Measurements from ENCODE around the genes TXNDC5, TFAP2A and SMIM13.

GRCh38 chr6:7628628-7628849 is 38.5 kb downstream of the SNRNP48 start:
- PRO-cap: no peak
- RAMPAGE, long total RNA, 4 experiments: no peak in any of the 4 experiments

GRCh38 chr6:7881220-7882211 is 29.1 kb downstream of the TXNDC5 start:
- PRO-cap: no peak
- RAMPAGE, long total RNA, 4 experiments: no peak in any of the 4 experiments

- PRO-cap: no peak
- RAMPAGE, long total RNA, 4 experiments: no peak in any of the 4 experiments
Observed at GRCh38 chr6:7888630-7889190, 21.9 kb downstream of the TXNDC5 start.

DNA sequence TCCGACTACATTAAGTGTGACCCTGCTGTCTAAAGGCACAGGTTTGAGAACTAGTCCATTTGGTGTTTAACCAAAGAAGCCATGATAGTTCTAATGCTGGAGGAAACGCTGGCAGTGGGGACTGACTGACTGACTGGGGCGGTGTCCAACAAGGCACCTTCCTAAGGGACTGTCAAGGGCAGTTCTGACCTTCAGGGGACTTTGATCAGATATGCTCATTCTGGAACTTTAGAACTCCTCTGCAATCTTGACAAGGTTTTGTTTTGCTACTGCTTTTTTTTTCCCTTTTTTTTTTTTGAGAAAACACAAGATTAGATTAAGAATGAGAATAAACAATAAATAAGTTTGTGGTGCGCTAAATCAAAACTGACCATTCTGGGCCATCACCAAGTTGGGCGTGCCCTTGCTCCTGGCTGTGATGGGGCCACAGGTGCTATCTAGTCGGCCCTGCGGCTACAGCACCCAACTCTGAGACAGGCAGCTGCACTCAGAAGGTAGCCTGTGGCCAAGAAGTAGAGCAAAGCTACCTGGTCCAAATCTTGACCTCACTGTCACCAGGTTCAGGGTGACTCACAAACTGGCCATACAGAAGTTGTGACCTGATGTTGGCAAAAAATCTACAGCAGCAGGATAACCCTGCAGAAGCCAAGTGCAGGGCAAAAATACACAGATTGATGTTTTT is 3.6 kb downstream of the TXNDC5 start:
- PRO-cap: no peak
- RAMPAGE, long total RNA, 4 experiments: no peak in any of the 4 experiments

GRCh38 chr6:7910297-7911357 is at the start of gene TXNDC5:
Gene TXNDC5 (minus strand): TSS chr6:7910788.
- PRO-cap: bidirectional peak, plus-strand start at chr6:7910933, minus-strand start at chr6:7910788
- RAMPAGE, long total RNA, 4 experiments: no peak in any of the 4 experiments

- PRO-cap: no peak
- RAMPAGE, long total RNA, 4 experiments: no peak in any of the 4 experiments
Observed at GRCh38 chr6:8157634-8158287, 55.4 kb upstream of the EEF1E1 start.

- PRO-cap: no peak
- RAMPAGE, long total RNA, 4 experiments: no peak in any of the 4 experiments
Observed at GRCh38 chr6:8165118-8165317, 62.7 kb upstream of the EEF1E1 start.

DNA sequence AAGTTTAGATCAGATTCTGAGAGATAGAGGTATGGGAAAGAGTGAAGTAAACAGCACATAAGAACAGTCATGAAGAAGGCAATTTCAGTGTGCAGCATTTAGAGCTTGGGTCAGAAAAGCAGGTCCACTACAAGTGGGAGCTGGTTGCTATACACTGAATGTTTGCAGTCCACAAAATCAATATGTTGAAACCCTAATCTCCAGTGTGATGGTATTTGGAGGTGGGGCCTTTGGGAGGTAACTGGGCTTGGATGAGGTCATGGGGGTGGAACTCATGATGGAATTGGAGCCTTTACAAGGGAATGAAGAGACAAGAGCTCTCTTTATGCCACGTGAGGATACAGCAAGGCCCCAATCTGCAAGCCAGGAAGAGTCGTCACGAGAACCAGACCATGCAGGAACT is 216.6 kb upstream of the SLC35B3 start:
- PRO-cap: no peak
- RAMPAGE, long total RNA, 4 experiments: no peak in any of the 4 experiments

GRCh38 chr6:9385474-9385673 is 950.0 kb upstream of the SLC35B3 start:
- PRO-cap: unidirectional peak, minus-strand start at chr6:9385524
- RAMPAGE, long total RNA, 4 experiments: no peak in any of the 4 experiments

GRCh38 chr6:10382921-10383970 is 31.6 kb downstream of the TFAP2A start:
- PRO-cap: bidirectional peak, plus-strand start at chr6:10383638, minus-strand start at chr6:10383531
- RAMPAGE, long total RNA, 4 experiments: no peak in any of the 4 experiments

GRCh38 chr6:10403540-10404100 is 11.3 kb downstream of the TFAP2A start:
- PRO-cap: no peak
- RAMPAGE, long total RNA, 4 experiments: no peak in any of the 4 experiments

GRCh38 chr6:10404101-10405122 is 10.5 kb downstream of the TFAP2A start:
- PRO-cap: bidirectional peak, plus-strand start at chr6:10404545, minus-strand start at chr6:10404295; unidirectional peak, plus-strand start at chr6:10404684
- RAMPAGE, long total RNA, 4 experiments: start-site peak on the plus strand in 1 of 4 experiments, at chr6:10404512-10404549 at its widest, 7 reads per replicate; start-site peak on the minus strand in 1 of 4 experiments, at chr6:10404582-10404640 at its widest, 114 reads per replicate

DNA sequence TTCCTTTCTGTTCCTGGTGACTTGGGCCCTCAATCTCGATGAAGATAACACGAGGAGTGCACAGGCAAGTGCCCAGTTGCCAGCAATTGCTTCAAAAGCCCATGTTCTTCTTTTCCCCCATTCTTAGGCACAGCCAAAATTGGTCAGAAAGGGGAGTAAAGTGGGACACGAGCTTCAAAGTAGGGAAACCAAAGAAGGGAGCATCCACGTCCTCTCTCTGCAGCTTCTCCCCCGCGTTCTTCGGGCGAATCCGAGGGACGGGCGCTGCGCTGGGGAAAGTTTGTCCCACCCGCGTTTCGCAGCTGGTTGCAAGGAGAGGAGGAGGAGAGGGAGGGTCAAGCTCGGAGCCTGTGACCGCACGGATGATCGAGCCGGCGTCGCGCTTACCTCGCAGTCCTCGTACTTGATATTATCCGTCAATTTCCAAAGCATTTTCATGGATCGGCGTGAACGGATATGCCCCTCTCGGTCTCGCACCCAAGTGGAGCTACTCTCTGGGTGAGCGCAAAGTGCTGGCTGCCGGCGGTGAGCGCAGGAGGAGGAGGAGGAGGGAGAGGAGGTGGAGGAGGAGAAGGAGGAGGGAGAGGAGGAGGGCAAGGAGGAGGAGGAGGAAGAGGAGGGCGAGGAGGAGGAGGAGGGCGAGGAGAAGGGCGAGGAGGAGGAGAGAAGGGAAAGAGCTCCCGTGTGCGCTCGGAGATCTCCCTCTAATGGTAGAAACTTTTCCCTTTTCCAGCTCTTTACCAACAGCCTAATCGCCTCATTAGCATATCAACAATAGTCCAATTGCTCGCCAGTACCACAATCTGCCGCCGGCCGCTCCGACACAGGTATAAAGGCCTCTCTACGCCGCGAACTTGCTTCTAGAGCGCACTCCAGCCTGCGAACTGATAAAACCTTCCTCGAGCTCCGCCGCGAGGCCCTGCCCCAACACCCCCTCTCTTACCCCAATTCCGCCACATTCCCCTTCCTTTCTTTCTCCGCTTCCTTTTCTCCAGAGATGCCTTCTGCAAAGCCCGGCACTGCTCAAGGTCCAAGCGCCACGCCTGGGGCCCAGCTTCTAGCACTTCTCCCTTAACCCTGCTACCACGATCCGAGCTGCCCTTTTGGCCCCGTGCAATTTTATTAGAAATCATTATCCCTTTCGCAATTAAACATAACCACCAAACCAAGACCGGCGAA is at the start of gene TFAP2A:
TFAP2A (minus strand) TSS at position 521 of the 1,179 bp plus-strand sequence.
- PRO-cap: bidirectional peak, plus-strand start at position 632 of the sequence, minus-strand start at position 483 of the sequence; bidirectional peak, plus-strand start at position 859 of the sequence, minus-strand start at position 712 of the sequence
- RAMPAGE, long total RNA, 4 experiments: start-site peak on the minus strand in 4 of 4 experiments, centred at positions 503 to 522 of the sequence, 67 to 238 reads per replicate

DNA sequence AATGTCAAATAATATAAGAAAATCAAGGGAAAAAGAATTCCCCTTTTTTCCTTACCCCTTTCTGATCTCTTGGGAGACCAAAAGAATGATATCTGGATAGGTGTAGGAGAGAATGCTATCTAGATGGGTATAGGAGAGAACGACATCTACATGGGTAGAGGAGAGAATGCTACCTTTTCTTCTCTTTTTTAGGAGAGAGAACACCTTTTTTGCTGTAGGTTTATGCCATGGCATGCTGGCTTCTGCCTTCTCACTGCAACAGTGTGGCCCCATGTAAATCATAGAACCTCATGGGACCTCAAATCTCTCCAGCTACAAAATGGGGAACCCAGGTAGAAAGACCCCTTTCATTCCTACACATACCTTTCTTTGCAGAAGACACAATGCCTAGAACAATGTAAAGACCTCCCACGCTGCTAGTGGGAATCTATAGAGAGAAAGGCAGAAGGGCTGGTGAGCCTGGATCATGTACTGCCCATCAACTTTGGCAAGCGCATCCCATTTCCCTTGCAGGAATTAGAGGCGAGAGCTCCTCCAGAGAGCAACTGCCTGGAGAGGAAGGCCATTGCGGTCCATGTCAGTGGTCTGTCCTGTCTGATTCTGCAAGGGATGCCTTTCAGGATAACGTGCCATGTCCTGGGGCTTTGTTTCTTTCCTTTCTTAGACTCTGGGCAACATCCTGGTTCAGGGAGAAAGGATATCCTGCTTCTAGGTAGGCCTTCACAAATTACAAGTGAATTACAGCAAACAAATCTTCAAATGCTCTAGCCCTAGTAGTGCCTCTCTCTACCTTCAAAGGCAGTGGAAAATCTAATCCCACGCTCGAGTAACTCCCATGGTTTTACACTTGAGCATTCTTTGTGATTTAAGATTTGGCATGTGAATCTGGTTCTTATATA is 38.3 kb downstream of the GCNT2 start:
- PRO-cap: no peak
- RAMPAGE, long total RNA, 4 experiments: no peak in any of the 4 experiments

DNA sequence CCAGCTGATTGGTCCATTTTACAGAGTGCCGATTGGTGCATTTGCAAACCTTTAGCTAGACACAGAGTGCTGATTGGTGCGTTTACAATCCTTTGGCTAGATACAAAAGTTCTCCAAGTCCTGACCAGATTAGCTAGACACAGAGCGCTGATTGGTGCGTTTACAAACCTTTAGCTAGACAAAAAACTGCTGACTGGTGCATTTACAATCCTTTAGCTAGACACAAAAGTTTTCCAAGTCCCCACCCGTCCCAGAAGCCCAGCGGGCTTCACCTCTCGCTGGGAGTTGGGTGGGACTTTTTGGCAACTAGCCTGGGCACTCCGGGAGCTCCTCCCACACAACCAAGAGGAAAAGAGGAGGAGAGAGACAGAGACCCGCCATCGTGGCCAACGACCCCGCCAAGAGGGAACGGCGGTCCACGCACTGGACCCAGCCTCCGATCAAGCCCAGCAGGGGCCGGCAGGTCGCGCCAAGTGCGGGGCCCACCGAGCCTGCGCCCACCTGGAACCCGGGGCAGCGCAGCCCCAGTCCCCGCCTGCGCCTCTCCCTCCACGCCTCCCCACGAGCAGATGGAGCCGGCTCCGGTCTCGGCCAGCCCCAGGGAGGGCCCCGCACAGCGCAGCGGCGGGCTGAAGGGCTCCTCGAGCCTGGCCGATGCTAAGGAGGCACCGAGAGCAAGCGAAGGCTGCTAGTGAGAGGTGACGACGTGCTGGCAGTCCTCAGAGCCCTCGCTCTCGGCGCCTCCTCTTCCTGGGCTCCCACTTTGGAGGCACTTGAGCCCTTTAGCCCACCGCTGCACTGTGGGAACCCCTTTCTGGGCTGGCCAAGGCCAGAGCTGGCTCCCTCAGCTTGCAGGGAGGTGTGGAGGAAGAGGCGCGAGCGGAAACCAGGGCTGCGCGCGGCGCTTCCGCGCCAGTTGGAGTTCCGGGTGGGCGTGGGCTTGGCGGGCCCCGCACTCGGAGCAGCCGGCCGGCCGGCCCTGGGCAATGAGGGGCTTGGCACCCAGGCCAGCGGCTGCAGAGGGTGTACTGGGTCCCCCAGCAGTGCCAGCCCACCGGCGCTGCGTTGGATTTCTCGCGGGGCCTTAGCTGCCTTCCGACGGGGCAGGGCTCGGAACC is 2.8 kb upstream of the TMEM14C start:
- PRO-cap: bidirectional peak, plus-strand start at position 915 of the sequence, minus-strand start at position 918 of the sequence
- RAMPAGE, long total RNA, 4 experiments: no peak in any of the 4 experiments

DNA sequence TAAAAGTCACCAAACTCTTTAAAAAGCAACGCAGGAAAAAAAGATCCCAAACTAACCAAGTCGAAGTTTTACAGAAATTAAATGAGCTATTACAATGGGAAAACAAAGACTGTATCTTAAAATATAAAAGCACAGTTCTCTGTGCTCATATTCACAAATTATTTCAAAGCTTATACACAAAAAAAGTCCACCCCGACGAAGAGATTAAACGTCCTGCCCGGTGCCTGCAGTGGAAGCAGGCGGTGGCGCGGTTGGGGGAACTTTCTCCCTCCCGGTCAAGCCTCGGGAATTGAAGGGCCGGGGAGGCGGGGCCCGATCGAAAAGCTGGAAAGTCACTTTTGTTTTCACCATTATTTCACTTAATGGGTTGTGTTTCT is 1.1 kb downstream of the MAK start:
- PRO-cap: no peak
- RAMPAGE, long total RNA, 4 experiments: no peak in any of the 4 experiments

- PRO-cap: no peak
- RAMPAGE, long total RNA, 4 experiments: no peak in any of the 4 experiments
Observed at GRCh38 chr6:11065376-11065997, 21.4 kb upstream of the ELOVL2 start.

DNA sequence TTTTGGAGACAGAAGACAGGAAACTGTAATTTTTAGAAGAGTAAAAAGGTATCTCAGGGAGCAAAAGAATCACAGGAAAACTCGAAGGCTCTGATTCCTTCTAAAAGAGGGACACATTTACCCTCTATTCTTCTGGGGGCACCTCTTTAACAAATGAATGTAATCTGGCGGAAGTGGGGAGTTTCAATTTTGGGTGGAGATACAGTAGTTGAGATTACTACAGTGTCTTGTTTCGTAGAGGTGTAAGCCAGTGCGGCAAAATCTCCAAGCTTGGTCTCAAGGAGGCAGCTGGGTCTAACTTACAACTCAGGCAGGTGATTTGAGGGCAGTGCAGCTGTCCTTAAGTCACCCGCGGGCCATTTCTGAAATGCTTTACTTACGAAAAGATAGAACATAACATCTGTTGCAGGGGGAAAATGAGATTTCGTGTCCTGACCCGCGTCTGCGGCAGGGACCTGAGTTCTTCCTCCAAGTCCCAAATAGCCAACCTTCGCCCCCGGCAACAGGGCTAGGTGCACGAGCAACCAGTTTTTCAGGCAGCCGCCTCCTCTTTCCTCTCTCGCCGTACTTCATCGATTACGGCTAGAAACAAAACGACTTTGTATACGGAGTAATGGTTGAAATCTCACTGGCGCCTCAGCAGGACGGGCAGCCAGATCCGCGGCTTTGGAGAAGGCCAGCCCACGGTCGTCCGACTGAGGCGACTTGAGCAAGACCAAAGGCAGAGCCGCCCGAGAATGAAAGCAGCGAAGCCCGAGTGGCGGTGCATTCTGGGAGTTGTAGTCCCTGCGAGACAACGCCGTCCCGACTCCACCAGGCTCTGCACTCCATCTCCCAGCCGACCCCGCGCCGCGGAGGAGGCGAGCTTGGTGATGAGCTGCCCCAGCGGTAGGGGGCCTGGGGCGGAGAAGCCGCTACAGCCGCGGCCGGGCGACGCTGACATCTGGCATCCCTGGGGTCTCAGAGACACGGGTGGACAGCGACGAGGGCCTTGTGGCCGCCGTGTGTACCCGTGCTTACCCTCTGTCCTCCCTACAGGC is at the start of gene SMIM13:
SMIM13 (plus strand) TSS at position 905 of the 1,040 bp plus-strand sequence.
- PRO-cap: bidirectional peak, plus-strand start at position 891 of the sequence, minus-strand start at position 693 of the sequence
- RAMPAGE, long total RNA, 4 experiments: no peak in any of the 4 experiments

DNA sequence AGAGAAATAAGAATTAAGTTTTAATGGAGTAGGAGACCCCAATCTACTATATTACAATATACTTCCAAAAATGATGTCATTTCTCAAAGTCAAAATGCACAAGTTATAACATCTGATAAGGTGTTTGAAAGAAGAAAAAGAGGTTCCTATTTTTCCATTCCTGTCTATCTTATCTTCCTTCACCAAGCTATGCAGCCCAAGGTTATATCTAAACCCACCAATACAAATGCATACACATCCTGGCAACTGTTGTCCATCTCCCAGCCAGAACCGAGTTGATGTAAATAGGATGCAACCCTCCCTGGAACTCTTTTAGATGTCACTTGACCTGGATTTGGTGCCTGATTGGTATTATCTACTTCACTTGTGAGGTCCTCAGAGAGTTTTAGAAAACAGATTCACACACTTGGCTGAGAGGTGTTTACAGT is 10.5 kb downstream of the NEDD9 start:
- PRO-cap: no peak
- RAMPAGE, long total RNA, 4 experiments: no peak in any of the 4 experiments

DNA sequence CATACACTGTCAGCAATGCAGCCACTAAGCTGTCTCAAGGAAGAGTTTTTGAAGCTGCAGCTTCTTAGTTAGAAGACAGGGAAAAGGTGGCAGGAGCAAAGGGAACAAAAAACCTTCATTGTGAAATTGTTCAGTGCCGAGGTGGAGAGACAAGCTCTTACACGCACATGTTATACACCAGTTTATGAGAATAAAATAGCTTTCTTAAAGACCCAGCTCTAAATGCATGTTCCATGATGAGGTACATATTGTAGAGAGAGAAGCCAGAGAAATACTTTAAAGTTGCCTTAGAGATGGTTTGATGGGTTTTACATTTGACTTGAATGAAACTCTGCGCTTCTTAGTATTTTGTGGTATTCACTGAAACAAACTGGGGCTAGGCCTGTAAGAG is 10.1 kb downstream of the NEDD9 start:
- PRO-cap: no peak
- RAMPAGE, long total RNA, 4 experiments: no peak in any of the 4 experiments

All from suprapubic skin (tissue), 4 donors.